ENCODE measurements around the gene TAPBPL.

DNA sequence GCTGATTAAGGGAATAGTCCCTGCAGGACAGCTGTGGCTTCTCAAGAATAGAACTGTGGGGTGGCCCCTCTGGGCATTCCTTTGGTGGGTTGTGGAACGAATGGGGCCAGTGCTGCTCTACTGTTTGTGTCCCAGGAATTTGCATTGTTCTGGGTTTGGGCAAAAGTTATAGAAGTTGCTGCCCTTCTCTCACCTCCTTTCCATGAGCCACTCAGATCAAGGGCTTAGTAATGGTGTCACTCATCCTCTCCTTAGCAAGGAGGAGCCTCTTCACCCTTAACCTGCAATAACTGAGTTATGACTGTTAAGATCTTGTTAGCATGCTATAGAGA, 31.3 kb downstream of the CD9 start:
- PRO-cap, result no peak

DNA sequence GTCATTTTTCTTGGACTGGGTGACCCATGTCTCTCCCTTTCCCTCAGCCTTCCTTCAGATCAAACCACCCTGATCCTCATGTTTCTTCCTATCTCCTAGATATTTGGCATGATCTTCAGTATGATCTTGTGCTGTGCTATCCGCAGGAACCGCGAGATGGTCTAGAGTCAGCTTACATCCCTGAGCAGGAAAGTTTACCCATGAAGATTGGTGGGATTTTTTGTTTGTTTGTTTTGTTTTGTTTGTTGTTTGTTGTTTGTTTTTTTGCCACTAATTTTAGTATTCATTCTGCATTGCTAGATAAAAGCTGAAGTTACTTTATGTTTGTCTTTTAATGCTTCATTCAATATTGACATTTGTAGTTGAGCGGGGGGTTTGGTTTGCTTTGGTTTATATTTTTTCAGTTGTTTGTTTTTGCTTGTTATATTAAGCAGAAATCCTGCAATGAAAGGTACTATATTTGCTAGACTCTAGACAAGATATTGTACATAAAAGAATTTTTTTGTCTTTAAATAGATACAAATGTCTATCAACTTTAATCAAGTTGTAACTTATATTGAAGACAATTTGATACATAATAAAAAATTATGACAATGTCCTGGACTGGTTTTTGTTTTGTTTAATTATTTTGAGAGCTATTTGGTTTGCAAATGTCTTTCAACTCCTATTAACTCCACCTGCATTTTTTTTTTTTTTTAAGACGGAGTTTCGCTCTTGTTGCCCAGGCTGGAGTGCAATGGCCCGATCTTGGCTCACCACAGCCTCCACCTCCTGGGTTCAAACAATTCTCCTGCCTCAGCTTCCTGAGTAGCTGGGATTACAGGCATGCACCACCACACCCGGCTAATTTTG, 37.7 kb downstream of the CD9 start:
- PRO-cap, result no peak

- PRO-cap, result no peak
These were observed 36.5 kb upstream of the PLEKHG6 start for GRCh38 chr12:6273943-6274427.

- PRO-cap, result no peak
These were observed 32.5 kb upstream of the PLEKHG6 start for GRCh38 chr12:6277859-6278463.

DNA sequence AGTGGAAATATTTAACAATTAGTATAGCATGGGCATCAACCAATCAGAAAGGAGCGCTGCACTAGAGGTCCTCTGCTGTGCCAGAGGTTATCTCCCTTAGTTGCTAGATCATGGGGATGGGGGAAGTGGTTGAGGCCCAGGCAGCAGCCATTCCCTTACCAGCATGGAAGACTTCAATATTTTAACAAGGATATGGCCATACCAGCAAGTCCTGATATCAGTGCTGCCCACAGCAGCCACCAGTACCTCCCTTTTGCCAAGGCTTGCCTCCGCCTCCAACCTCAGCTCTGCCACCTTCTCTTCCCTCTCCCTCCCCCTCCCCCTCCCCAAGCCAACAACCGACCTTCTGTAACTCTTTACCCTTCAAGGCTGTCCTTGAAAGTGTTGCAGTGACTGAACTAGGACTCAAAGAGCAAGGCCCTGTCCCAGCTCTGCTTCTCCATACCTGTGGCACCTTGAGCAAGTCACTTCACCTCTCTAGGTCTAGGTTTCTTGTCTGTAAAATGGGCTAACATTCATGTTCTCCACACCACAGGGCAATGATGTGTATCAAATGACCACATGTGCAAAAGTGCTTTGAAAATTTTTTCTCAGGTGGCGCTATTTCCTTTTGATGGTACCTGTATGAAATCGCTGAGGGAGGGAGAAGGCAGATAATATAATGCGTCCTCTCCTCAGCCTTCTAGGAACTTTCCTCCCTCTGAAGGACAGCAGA, 14.5 kb downstream of the PLEKHG6 start:
- PRO-cap, result no peak

- PRO-cap, result no peak
These were observed 9.4 kb downstream of the TNFRSF1A start for GRCh38 chr12:6332490-6332815.

GRCh38 chr12:6332816-6333074, 9.1 kb downstream of the TNFRSF1A start:
- PRO-cap, result no peak

DNA sequence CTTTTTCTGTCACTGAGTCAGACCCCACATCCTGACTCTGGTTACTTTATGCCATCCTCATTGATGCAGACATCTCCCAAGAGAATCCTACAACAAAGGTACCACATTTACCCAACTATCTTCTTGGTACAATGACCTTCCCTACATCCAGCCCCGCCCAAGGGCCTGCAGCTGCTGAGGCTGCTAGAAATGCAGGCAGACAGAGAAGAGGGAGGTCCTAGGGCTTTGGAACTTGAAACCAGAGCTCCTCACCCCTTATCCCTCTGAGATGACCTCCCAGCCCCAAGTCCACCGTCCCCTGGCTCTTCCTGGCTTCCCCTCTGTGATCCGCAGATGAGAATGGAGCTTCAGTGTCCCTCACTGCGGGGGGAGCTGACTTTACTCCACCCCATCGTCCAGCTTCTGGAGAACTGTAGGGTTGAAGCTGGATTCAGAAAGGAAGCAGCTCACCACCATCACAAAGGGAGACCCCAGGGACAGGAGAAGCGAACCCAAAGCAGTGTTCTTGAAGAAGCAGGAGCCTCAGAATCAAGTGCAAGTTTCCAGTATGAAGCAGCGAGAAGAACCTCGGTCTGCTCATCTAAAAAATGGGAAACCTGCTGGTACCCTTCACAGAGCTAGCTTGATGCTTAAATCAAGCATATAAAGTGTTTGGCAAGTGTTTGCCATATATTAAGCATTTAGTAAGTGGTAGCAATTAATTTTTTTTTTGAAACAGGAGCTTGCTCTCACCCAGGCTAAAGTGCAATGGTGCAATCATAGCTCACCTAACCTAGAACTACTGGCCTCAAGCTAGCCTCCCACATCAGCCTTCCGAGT, 1.8 kb upstream of the TNFRSF1A start:
- PRO-cap, result unidirectional peak, plus-strand start at position 174 of the sequence

- PRO-cap, result bidirectional peak, plus-strand start at chr12:6347613, minus-strand start at chr12:6347522
These were observed 5.7 kb upstream of the TNFRSF1A start for GRCh38 chr12:6347174-6348363.

DNA sequence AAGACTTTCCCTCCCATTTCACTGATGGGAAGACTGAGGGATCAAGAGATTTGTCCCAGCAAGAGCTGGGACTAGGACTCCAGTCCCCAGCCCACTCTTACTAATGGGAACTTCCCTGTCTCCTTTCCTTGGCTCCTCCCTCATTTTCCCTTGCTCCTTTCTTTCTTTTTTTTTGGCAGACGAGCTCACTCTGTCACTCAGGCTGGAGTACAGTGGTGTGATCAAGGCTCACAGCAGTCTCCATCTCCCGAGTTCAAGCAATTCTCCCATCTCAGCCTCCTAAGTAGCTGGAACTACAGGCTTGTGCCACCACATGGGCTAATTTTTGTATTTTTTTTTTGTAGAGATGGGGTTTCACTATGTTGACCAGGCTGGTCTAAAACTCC, 12.8 kb downstream of the SCNN1A start:
- PRO-cap, result no peak

- PRO-cap, result bidirectional peak, plus-strand start at chr12:6371353, minus-strand start at chr12:6371199
These were observed 4.1 kb downstream of the SCNN1A start for GRCh38 chr12:6371096-6371774.

DNA sequence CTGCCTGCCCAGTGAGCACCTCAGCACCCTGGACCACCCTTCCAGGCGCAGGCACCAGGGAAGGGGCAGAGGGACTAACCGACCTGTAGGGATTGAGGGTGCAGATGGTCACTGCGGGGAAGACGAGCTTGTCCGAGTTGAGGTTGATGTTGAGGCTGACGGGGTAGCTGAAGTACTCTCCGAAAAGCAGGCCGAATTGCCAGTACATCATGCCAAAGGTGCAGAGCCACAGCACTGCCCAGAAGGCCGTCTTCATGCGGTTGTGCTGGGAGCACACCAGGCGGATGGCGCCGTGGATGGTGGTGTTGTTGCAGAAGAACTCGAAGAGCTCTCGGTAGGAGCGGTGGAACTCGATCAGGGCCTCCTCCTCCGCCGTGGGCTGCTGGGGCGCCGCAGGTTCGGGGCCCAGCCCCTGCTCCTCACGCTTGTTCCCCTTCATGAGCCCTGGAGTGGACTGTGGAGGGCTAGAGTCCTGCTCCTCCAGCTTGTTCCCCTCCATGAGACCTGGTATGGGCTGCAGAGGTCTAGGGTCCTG, 1.0 kb downstream of the SCNN1A start:
- PRO-cap, result no peak

GRCh38 chr12:6390095-6390506, 6.1 kb downstream of the LTBR start:
- PRO-cap, result no peak

DNA sequence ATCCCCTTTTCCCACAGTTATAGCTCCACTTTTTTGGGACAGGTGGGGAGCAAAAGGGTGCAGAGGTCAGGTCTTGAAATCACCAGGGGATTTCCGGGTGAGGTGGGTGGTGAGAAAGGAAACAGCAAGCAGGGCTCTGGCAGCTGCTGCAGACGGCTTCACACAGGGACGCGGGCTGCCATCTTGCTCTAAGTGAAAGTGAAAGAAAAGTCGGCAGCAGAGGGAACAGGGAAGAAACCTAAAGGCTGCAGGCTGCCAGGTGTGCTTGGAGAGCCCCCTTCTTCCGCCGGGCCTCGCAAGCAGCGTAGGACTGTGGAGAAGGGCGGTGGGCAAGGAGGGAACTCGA, at the start of gene TAPBPL:
TAPBPL (plus strand) TSS at position 151 of the 346 bp plus-strand sequence.
- PRO-cap, result bidirectional peak, plus-strand start at position 151 of the sequence, minus-strand start at position 190 of the sequence

GRCh38 chr12:6534925-6535952, 922 bp downstream of the GAPDH start:
- PRO-cap, result bidirectional peak, plus-strand start at chr12:6535381, minus-strand start at chr12:6535323

DNA sequence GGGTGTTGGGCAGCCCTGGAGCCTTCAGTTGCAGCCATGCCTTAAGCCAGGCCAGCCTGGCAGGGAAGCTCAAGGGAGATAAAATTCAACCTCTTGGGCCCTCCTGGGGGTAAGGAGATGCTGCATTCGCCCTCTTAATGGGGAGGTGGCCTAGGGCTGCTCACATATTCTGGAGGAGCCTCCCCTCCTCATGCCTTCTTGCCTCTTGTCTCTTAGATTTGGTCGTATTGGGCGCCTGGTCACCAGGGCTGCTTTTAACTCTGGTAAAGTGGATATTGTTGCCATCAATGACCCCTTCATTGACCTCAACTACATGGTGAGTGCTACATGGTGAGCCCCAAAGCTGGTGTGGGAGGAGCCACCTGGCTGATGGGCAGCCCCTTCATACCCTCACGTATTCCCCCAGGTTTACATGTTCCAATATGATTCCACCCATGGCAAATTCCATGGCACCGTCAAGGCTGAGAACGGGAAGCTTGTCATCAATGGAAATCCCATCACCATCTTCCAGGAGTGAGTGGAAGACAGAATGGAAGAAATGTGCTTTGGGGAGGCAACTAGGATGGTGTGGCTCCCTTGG, 2.1 kb downstream of the GAPDH start:
- PRO-cap, result no peak

GRCh38 chr12:6539692-6540534, 5.6 kb downstream of the GAPDH start:
- PRO-cap, result no peak

DNA sequence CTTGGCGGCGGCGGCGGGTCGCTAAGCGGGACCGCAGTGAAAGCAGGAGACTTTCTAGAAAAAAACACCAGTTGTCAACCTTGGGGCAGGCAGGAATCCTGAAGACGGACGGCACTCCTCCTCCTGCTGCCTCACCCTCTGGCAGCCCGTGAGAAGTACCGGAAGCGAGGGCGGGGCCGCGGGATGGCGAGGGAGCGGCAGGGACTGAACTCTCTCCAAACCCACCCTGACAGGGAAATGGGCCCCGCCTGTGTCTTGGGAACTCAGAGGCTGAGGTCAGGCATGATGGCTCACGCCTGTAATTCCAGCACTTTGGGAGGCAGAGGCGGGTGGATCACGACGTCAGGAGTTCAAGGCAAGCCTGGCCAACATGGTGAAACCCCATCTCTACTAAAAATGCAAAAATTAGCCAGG, 6.2 kb downstream of the GAPDH start:
- PRO-cap, result bidirectional peak, plus-strand start at position 168 of the sequence, minus-strand start at position 140 of the sequence

DNA sequence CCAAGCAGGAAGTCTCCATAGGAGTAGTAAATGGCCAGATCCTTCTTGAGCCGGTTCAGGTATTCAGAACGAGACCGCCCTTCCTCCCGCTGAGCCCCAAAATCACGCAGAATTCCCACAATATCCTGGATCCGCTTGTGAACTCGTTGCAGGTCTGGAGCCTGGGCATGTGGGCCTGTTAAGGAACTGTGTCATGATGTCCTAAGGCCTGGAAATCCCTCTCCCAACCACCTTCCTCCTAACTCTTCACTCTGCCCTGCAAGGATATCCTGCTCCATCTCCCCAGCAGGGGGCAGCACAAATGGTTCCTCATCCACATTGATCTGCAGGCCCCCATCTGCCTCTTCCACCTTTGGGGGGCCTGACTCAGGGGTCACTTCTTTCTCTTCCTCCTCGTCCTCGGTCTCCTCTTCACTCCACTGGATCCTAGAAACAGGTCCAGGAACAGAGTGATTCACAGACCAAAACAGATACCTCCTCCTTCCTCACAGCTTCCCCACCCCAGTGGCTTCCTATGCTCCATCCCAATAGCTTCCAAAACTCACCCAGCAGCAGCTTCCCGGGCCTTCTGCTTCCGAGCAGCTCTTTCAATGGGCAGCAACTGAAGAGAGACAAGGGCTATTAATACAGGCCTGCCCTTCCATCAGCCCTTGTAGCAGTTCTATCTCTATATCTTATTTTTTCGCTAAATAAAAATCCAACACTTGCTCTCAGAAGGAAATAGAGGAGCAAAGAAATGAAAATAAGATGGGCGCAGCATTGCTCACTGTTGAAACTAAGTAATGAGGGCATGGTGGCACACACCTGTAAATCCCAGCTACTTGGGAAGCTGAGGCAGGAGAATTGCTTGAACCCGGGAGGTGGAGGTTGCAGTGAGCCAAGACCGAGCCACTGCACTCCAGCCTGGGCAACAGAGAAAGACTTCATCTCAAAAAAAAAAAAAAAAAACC, 4.5 kb downstream of the NOP2 start:
- PRO-cap, result no peak

DNA sequence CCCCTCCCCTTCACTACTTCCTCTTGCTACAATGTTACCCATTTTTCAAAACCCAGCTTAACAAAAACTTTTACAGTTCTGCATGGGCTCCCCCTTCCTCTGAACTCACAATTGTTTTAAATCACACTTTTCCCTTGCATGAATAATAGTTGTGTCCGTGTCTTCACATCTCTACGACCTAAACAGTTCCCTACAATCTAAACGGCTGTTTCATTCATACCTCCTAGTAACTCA, 705 bp downstream of the NOP2 start:
- PRO-cap, result no peak